ENCODE results near the gene ATP6V0A4.

GRCh38 chr7:135321408-135322022 is 87.9 kb downstream of the STRA8 start:
- PRO-cap, result no peak
- RAMPAGE, long total RNA, 3 experiments, result no peak in any of the 3 experiments

- PRO-cap, result no peak
- RAMPAGE, long total RNA, 3 experiments, result no peak in any of the 3 experiments
Measured at GRCh38 chr7:135678871-135679070, 16.5 kb downstream of the STMP1 start.

DNA sequence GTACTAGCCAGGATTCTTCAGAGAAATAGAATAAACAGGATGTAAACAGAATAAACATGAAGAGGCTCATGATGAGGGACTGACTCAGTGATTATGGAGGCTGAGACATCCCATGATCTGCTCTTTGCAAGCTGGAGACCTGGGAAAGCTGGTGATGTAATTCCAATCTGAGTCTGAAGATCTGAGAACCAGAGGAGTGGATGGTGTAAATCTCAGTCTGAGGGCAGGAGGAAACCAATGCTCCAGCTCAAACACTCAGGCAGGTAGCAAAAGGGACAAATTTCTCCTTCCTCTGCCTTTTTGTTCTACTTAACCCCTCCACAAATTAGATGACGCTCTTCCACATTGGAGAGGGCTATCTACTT is 63.0 kb upstream of the FAM180A start:
- PRO-cap, result no peak
- RAMPAGE, long total RNA, 3 experiments, result no peak in any of the 3 experiments

- PRO-cap, result no peak
- RAMPAGE, long total RNA, 3 experiments, result no peak in any of the 3 experiments
Measured at GRCh38 chr7:135930378-135930776, 46.8 kb downstream of the MTPN start.

DNA sequence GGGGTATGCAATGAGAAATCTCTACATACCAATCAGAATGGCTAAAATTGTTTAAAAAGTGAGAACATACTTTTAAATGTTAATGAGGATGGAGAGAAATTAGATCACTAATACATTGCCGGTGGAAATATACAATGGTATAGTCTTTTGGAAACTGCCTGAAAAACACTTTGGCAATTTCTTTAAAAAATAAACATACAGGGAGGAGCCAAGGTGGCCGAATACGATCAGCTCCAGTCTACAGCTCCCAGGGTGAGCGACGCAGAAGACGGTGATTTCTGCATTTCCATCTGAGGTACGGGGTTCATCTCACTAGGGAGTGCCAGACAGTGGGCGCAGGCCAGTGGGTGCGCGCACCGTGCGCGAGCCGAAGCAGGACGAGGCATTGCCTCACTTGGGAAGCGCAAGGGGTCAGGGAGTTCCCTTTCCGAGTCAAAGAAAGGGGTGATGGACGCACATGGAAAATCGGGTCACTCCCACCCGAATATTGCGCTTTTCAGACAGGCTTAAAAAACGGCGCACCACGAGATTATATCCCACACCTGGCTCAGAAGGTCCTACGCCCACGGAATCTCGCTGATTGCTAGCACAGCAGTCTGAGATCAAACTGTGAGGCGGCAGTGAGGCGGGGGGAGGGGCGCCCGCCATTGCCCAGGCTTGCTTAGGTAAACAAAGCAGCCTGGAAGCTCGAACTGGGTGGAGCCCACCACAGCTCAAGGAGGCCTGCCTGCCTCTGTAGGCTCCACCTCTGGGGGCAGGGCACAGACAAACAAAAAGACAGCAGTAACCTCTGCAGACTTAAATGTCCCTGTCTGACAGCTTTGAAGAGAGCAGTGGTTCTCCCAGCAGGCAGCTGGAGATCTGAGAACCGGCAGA is 37.2 kb upstream of the CHRM2 start:
- PRO-cap, result no peak
- RAMPAGE, long total RNA, 3 experiments, result no peak in any of the 3 experiments

DNA sequence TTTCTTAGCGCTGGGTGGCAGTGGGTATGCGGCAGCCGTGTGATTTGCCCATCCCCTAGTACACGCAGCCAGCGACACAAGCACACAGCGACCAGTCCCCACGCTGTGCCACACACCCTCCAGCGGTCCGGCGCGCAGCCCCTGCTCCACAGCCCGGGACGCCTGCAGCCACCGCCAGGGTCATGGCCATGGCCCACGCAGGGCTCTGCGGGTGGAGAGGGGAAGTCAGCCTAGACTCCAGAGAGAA is 2.4 kb downstream of the CHRM2 start:
- PRO-cap, result no peak
- RAMPAGE, long total RNA, 3 experiments, result no peak in any of the 3 experiments

- PRO-cap, result no peak
- RAMPAGE, long total RNA, 3 experiments, result no peak in any of the 3 experiments
Measured at GRCh38 chr7:137579902-137580158, 236.3 kb upstream of the PTN start.

- PRO-cap, result no peak
- RAMPAGE, long total RNA, 3 experiments, result no peak in any of the 3 experiments
Measured at GRCh38 chr7:137949353-137950099, 52.4 kb downstream of the CREB3L2 start.

- PRO-cap, result no peak
- RAMPAGE, long total RNA, 3 experiments, result no peak in any of the 3 experiments
Measured at GRCh38 chr7:137957763-137958374, 44.0 kb downstream of the CREB3L2 start.

DNA sequence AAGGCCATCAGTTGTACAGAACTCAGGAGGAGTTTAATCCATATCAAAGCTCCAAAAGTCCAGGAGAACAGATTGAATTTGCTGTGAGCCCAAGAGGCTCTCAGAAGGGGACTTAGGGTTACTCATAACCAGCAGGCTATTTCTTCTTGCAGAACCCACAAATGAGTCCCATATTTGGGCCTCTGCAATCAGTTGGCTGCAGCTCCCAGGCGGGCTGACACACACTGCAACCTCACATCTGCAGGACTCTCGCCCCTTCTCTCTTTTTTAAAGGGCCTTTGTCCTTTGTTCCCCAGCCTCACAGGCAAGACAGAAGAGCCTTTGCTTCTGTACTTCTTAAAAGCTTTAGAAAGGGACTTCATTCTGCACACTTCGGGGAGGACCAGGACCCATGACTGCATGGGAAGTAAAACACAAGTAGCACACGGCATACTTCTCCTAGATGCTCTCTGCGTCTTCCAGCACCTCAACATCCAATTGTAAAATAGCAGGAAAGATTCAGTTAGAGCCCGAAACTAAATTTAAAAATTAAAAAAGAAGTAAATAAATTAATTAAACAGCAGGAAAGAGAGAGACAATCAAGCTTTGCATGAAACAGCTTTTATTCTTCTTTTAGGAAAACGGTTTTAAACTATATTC is 26.6 kb downstream of the CREB3L2 start:
- PRO-cap, result bidirectional peak, plus-strand start at position 368 of the sequence, minus-strand start at position 114 of the sequence
- RAMPAGE, long total RNA, 3 experiments, result no peak in any of the 3 experiments

GRCh38 chr7:137999838-138000751 is 1.8 kb downstream of the CREB3L2 start:
- PRO-cap, result bidirectional peak, plus-strand start at chr7:138000623, minus-strand start at chr7:138000395
- RAMPAGE, long total RNA, 3 experiments, result no peak in any of the 3 experiments

GRCh38 chr7:138797714-138798507 is at the start of gene ATP6V0A4:
TSS of gene ATP6V0A4 (minus strand) at chr7:138798196.
- PRO-cap, result no peak
- RAMPAGE, long total RNA, 3 experiments, result no peak in any of the 3 experiments

GRCh38 chr7:138833847-138834667 is 36.1 kb upstream of the ATP6V0A4 start:
- PRO-cap, result no peak
- RAMPAGE, long total RNA, 3 experiments, result start-site peak on the minus strand in 1 of 3 experiments, at chr7:138833908-138834113 at its widest, 7 reads per replicate

GRCh38 chr7:138960960-138961482 is 20.2 kb downstream of the KIAA1549 start:
- PRO-cap, result no peak
- RAMPAGE, long total RNA, 3 experiments, result no peak in any of the 3 experiments

GRCh38 chr7:139043735-139044644 is 8.1 kb upstream of the ZC3HAV1L start:
- PRO-cap, result no peak
- RAMPAGE, long total RNA, 3 experiments, result no peak in any of the 3 experiments

DNA sequence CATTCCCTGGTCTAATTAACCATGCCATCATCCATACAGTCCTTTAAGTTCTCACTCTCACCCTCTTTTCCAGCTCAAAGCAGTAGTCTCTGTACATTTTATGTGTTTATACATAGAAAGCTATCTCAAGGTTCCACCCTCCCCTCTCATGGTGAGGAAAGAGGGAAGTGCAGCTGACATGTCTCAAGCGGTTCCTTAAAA is 36.8 kb downstream of the ZC3HAV1 start:
- PRO-cap, result no peak
- RAMPAGE, long total RNA, 3 experiments, result no peak in any of the 3 experiments

GRCh38 chr7:139358531-139358933 is 1.2 kb upstream of the LUC7L2 start:
- PRO-cap, result no peak
- RAMPAGE, long total RNA, 3 experiments, result no peak in any of the 3 experiments

GRCh38 chr7:139362893-139363146 is 3.1 kb downstream of the LUC7L2 start:
- PRO-cap, result no peak
- RAMPAGE, long total RNA, 3 experiments, result no peak in any of the 3 experiments

DNA sequence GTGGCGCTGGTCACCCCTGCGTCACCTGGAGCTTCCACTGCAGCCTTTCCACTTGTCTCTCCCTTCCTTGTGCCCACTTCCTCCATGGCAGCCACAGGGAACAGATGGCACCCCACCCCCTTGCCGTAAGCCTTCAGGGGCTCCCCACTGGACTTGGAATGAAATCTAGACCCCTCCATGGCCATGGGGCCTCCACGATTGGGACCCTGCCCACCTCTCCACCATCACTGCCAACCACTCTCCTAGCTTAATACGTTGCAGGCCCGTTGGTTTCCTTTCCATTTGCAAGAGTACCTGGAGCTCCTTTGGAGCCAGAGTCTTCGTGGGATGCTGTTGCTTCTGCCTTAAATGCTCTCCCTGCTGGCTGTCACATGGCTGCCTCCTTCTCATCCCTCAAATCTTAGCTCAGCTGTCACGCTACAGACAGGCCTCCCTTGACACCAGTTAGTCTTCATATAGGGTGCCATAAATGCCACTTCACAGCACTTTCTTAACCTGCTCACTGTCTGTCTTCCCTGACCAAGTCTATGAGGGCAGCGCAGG is 113.7 kb downstream of the CLEC2L start:
- PRO-cap, result no peak
- RAMPAGE, long total RNA, 3 experiments, result no peak in any of the 3 experiments

DNA sequence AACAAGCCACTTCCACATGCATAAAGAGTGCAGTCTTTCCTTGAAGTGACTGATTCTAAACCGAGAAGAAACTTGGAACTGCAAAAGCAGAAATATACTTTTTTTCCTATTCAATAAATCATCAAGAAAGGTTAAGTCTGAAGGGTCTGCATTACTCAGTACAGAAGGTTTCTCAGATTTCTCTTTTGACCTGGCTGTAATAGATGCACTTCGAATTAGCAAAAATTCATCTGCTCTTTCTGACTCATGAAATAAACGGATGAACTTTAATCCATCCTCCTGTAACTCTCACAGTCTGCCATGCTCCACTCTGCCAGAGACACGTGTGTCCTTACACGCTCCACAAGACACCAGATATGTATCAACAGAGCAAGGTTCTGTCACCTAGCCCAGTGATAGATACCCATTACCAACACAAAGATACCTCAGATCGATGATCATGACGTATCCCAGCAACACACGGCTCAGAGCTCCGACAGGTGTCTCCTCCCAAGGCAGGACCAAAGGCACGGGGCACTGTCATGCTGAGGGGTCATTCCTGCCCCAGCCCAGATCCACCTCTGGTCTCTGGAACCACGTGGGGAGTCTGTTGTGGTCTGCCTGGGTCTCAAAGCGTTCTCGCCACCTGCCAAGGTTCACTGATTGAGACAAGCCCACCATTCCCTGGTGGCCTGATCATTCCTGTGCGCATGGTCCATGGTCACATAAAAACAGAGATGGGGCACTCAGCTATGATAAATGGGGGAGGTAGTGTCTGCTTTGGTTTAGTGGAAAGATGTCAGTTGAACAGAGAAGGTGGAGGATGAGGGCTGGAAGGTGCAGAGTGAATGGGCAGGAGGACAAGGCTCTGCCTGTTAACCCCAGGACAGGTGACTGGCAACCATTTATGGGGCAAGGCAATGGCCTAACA is 83.6 kb downstream of the HIPK2 start:
- PRO-cap, result no peak
- RAMPAGE, long total RNA, 3 experiments, result no peak in any of the 3 experiments